Daoy (cell line): ENCODE measurements around a stretch of chr12.

DNA sequence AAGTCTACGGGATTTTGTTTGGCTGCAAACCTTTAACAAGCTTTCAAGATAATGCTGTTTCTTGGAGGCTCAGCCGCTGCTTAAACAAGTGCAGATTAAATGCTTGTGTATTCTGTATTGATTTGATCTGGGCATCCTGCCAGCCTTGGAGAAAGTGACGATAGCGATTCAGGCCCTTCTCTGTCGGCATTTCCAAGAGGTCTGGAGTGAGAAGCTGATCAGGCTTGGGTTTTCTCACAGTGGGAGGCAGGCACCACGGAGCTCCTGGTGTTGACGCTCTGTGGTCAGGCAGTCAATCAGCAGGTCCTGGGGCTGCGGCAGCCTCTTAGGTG lies 34.2 kb downstream of the TMEM132B start:
- RAMPAGE, long total RNA = no peak

DNA sequence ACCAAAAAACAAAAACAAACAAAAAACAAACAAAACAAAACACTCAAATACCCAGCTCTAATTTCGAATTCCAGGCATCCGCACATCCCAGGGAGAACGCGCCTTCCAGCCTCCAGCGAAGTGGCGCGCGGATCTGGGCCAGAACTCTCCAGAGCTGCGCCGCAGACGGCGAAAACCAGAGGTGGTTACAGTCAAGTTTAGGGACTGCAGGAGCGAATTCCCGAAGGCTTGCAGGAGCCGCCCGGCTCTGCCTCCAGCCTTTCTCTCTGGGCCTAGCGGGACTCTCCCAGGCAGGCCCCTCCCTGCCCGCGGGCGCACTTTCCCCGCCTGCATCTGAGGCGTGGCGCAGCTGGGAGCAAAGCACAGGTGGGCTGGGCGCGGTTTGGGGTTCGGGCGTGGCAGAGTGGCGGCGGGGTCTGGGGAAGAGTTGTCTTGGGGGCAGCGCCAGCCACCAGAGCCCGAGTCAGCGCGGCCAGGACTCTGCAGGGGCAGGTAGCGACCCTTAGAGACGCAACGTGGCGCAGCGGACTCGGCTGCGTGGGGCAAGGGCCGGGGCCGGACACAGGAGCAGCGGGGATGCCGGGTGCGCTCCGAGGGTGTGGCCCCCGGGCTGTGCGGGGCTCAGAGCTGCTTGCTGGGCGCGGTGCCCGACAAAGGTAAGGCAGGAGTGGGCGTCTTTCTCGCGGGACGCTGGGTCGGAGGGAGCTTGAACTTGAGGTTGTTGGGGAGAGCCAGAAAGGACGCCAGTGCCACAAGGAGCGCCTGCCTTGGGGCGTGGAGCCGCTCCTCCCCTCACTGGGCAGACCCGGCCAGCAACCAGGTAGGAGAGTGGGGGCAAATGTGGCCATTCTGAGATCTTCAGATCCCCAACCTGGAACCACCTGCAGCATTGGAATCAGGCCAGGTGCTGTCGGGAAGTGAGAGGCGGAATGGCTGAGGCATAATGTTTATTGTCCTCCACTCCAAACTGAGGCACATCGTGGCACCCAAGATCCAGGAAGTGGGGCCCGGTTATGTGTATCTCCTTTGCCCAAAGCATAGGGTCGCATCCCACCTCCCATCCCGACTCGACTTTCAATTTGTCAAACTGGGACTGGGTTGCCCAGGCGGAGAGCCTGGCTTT lies 1005.1 kb downstream of the TMEM132B start:
- RAMPAGE, long total RNA = no peak

DNA sequence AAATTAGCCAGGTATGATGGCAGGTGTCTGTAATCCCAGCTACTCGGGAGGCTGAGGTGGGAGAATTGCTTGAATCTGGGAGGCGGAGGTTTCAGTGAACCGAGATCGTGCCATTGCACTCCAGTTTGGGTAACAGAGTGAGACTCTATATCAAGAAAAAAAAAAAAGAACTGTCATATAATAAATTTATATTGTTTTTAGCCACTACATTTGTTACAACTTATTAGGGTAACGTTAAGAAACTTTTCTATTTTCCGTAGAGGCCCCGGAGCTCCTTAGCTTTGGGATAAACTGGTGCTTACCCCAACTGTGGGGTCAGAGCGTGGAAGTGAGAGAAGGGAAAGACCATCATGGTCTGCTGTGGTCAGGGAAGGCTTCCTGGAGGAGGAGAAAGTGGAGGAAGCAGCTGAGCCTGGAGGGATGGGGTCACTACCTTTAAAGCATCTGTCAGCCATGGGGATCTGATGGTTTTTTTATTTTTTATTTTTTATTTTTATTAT lies 1101.5 kb upstream of the TMEM132C start:
- RAMPAGE, long total RNA = no peak

DNA sequence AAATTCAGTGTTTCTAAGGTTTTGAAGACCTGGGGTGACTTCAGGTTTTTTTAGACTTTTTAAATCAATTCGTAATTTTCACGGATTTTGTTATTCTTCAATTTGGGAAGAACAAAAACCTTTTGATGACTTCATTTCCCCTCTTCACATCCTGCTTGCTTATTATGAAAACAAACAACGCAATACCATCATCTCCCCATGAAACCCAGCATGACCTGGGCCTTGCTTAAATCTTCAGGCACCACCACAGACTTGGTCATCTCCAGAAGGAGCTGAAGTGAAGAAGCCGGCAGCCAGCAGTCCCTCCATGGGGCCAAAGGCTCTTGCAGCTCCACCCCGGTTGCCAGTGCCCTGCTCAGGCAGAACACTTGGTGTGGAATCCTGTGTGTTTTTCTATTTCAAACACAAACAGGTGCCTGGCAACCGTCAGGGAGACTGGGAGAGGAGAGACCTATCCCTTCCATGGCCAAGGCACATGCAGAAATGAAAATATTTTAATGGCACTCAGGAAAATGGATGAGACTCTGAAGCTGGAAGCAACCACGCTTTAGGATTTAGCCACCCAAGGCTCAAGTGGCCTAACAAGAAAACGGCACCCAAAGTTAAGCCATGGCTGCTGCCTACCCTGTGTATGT lies 982.9 kb upstream of the TMEM132C start:
- RAMPAGE, long total RNA = no peak

- RAMPAGE, long total RNA = no peak
Observed at GRCh38 chr12:128783113-128783729, 40.5 kb downstream of the SLC15A4 start.

DNA sequence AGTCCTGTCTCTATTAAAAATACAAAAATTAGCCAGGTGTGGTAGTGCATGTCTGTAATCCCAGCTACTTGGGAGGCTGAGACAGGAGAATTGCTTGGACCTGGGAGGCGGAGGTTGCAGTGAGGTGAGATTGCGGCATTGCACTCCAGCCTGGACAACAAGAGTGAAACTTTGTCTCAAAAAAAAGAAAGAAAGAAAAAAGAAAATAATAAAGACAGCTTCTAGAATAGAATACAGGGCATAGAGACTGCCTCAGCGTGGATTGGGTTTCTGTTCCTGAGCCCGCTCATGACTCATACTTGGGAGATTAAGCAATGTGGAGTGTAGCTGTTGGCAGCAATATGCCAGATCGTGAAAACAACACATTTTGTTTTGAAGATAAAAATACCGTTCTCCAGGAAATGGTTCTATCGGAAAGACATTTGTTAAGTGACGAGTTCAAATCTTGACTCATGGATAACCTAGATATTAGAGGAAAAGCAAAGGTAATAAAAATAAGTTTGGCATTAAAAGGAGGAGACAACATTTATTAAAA lies 67.2 kb downstream of the GLT1D1 start:
- RAMPAGE, long total RNA = no peak

DNA sequence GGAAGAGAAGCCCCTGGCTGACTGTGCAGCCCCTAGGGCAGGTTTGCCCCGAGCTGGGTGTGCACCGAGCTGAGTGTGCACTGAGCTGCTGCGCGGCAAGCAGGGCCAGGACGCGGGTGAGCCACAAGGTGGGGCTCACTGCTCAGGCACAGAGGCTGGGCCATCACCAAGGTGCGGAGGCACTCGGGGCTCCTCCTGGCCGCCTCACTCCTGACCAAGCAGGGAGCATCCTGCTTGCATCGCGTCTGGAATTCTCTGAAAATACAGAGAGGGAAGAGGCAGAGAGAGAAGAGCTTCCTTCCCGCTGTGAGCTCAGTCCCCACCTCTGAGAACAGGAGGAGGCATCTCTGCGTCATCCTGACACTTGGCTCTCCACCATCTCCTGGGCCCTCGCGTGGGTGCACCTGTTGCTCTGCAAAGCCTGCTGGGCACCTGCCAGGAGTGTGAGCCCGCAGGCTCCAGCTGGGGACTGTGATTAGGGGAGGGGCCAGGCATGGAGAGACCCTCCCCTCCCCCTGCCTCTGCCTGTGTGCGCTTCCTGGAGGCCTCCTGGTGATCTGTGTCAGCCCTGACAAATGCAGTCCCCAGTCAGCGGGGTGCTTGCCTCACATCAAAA lies 116.3 kb downstream of the GLT1D1 start:
- RAMPAGE, long total RNA = no peak

DNA sequence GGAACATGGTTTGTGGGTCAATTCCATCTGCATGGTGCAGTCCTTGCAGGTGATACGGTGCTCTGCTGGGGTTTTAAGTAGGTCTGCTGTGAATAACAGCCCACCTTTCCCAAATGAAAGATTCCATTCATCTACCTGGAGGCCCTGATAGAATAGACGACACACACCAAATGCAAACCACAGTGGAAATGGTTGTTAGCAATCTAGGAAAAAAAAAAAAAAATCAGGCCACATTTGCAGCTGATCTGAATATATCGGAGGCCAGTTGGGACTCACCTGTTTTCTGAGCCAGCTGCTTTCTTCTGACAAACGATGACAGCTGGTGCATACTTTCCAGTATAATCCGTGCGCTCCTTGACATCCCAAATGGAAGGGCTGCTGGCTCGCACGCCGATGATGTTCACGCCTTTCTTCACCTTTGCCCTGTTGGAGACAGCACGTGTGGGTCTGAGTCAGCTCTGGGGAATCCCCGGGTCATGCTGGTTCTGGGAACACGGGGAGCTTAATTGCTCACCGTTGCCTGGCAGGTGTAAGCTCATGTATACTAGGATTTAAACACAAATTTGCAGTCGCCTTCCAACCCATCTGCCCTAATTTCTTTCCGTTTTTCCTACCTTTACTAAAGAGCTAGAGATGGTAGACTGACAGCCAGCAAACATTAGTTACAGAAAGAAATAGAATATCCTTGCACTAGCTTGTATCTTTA lies 372.9 kb downstream of the TMEM132D start:
- RAMPAGE, long total RNA = no peak

GRCh38 chr12:130970740-130971327 lies 17.1 kb downstream of the ADGRD1 start:
- RAMPAGE, long total RNA = no peak

DNA sequence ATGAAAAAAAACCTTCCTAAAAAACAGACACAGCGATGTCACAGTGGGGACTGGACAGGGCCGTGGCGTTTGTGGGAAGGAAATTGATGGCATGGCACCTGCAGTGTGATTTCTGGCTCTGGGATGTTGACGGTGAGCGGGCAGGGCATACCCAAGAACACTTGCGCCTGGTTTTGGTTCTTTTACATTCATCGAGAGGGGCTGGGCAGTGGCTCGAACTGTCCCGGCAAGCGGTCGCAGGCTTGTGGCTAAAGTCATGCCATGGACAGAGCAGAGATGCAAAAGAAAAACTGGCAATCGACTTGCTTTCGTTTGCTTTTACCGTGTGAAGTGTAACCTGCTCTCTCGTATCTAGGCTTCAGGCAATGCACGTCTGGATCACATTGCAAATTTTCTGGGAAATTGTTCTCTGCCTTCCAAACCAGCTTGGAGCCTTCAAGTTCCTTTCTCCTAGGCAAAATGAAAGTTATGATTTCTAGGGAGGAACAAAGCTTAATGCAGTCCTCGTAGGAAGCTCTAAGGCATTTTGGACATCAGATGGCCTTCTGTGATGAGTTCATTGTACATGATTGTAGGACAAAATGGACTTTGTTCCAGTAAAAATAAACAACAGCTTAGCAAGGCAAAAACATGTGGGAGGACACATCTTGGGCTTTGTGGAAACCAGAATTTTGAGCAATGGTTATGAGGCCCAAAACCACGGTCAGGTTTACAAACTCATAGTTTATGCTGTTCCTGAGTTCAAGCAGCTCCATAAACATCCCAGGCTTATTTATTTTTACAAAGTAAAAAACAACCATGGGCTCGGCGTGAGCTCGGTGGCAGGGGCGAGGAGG lies 18.3 kb downstream of the ADGRD1 start:
- RAMPAGE, long total RNA = no peak

DNA sequence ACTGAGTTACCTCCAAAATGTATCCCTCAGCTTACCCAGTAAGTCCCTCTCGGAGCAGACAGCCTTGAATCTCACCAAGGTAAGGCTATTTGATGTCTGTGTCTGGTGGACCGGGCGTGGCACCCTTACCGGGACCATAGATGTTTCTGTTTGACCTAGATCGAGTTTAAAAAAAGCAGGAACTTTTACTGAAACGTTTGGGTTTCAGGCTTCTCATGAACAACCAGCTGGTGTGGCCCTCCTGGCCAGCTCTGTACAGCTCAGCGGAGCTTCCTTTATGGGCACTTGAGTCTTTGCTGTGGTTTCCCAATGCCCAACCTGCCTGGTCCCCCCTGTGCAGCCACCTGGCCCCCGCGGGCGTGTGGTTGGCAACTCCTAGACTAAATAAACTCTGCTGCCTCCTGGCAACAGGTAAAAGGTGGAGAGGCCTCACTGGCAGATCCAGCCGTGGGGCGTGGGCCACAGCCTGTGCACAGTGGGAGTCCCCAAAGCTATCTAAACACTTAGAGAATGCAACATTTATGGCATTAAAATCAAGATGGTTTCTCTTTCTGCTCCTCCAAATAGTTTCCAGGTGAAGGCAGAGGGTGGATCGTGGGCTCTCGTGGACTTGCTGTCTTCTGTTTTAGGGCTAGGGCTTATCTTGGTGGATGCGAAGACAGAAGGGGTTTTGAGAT lies 38.7 kb downstream of the ADGRD1 start:
- RAMPAGE, long total RNA = no peak

GRCh38 chr12:131074203-131075121 lies 120.8 kb downstream of the ADGRD1 start:
- RAMPAGE, long total RNA = no peak

- RAMPAGE, long total RNA = no peak
Observed at GRCh38 chr12:131137891-131138425, 184.3 kb downstream of the ADGRD1 start.

GRCh38 chr12:131163979-131164357 lies 210.3 kb downstream of the ADGRD1 start:
- RAMPAGE, long total RNA = no peak

- RAMPAGE, long total RNA = no peak
Observed at GRCh38 chr12:131456781-131457242, 254.1 kb upstream of the SFSWAP start.

DNA sequence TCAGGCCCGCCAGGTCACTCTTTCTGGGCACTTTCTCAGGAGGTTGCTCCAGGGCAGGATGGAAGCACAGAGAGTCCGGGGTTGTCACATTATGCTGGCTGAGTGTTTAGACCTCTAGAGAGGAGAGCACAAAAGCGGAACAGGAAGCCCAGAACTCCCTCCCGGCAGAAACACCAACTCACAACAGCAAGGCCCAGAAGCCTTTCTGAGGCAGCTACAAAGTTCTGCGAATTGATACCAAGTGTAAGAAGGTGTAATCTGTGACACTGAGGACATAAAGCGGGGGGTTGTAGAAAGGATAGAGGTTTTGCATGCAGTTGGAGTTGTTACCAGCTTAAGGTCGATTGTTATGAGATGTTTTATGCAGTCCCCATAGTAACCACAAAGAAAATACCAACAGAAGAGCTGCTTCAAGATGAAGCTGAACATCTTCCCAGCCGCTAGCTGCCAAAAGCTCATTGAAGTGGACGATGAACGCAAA lies 43.8 kb upstream of the SFSWAP start:
- RAMPAGE, long total RNA = no peak

GRCh38 chr12:131725191-131725892 lies 14.5 kb downstream of the SFSWAP start:
- RAMPAGE, long total RNA = no peak

- RAMPAGE, long total RNA = no peak
Observed at GRCh38 chr12:131745745-131746407, 35.0 kb downstream of the SFSWAP start.

GRCh38 chr12:131756361-131756699 lies 45.4 kb downstream of the SFSWAP start:
- RAMPAGE, long total RNA = no peak

DNA sequence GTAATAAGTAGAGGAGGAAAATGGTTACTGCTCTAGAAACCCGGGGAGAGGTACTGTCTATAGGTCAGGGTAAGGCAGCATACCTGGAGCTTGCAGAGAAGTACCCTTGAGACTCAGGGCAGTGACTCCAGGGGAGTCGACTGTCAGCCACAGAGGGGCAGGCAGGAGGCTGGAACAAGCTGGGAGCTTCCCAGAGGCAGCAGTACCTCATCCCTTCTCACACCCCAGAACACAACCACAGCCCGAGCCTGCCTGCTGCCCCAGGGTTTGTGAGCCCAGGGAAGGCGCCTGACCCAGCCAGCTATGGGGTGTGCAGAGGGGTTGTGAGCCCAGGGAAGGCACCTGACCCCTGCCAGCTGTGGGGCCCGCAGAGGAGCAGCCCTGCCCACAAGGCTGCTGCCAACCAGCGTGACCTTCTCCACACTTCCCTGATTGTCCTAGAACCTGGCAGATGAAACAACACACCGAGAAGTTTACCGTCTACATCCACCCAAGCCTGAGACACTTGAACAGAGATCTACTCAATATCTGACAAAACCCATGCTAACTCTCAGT lies 47.1 kb downstream of the SFSWAP start:
- RAMPAGE, long total RNA = no peak